Upper lobe of left lung (tissue), 5 donors: ENCODE measurements around a stretch of chr7.

DNA sequence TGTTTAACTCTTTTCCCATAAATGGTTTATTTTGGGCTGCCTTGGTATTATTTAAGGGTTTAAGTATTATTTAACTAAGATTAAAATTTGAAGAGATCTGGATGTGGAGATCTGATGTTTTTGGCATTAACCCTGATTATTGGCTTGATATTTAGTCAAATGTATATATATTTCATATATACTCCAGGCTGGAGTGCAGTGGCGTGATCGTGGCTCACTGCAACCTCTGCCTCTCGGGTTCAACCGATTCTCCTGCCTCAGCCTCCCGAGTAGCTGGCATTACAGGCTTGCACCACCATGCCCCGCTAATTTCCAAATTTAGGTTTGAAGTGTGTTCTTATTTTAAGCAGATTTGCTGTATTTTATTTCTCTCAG lies 24.4 kb downstream of the LUC7L2 start:
- PRO-cap, 2 experiments = no peak in any of the 2 experiments
- RAMPAGE, long total RNA, 4 experiments = no peak in any of the 4 experiments

DNA sequence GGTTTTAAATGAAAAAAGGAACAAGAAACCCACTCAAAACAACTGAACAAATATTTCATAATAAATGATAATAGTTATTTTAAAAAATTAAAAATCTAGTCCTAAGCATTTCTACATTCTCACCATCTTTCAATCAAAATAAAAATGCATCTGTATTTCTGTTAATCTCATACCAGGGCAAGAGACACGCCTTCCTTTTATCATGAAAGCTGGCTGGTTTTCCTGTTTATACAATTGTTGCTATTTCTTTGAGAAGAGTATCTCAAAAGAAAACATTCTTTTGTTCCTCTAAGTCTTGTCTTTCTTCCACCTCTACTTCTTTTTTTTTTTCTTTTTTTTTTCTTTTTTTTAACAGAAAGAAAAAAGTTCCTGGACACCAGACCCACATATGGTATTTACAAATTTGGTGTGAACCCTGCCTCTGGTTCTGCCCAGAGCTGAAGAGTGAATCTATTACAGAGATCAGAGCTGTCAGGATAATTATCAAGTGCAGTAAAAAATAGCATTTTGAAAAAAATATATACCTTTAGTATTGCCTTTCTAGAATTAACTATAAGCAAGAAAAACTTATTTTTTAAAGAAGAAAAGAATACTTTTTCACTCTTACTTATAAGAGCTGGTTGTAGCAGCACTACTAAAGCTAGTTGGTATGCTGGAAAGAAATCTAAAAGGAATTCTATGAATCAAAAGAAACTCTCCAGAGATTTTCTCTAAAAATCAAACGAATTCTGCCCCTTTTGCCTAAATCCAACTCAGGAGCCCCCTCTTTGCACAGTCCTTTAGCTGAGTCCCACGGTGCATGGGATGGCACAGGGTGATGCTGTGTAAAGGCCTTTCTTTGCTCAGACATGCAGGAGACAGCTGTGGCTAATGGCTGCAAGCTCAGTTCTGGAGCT lies 42.1 kb downstream of the CLEC2L start:
- PRO-cap, 2 experiments = no peak in any of the 2 experiments
- RAMPAGE, long total RNA, 4 experiments = start-site peak on the minus strand in 1 of 4 experiments, centred at position 455 of the sequence, 14 reads per replicate

- PRO-cap, 2 experiments = no peak in any of the 2 experiments
- RAMPAGE, long total RNA, 4 experiments = start-site peak on the minus strand in 2 of 4 experiments, at chr7:139596902-139597125 at its widest, 36 to 42 reads per replicate
Measured at GRCh38 chr7:139596725-139597189, 73.3 kb downstream of the CLEC2L start.

DNA sequence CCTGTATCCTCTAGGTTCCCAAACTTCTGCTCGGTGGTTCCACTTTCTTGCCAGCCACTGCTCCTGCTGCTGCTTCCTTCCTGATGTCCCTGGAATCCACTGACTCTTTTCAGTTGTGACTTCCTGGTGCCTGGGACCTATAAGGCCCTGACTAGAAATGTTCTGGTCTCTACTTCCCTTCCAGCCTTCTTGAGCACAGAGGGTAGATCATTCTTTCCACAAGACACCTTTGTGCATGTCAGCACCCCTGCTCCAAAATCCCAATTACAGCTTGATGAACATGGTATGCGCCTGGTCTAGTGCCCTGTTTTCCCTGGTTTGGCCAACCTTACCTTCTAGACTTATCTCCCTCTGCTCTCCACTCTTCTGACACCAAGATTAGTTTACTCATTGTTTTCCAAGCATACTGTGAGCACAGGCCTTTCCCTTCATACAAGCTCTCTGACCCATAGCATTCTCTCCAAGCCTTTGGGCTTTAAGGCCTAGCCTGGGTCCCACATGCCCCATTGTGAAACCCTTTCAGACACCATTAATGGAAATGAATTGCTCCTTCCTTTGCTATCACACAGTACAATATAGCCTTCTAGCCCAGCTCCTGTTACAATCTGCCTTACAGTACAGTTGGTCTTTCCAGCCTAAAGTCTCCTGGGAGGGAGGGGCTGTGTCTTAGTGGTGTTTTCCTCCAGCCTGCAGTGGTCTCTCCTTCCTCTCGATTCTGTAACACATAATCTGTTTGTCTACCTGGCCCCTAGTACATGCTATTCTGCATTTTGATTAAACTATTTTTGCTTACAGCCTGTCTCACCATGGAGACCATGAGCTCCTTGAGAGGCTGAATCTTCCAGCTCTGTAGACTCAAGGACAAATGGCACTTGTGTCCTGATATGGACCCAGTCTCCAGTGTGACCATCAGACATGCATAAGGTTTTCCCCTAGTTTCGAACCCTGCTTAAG lies 92.9 kb downstream of the CLEC2L start:
- PRO-cap, 2 experiments = no peak in any of the 2 experiments
- RAMPAGE, long total RNA, 4 experiments = start-site peak on the minus strand in 1 of 4 experiments, centred at position 502 of the sequence, 38 reads per replicate

- PRO-cap, 2 experiments = no peak in any of the 2 experiments
- RAMPAGE, long total RNA, 4 experiments = no peak in any of the 4 experiments
Measured at GRCh38 chr7:139631497-139631934, 108.0 kb downstream of the CLEC2L start.

- PRO-cap, 2 experiments = no peak in any of the 2 experiments
- RAMPAGE, long total RNA, 4 experiments = no peak in any of the 4 experiments
Measured at GRCh38 chr7:139641504-139642102, 118.1 kb downstream of the CLEC2L start.

DNA sequence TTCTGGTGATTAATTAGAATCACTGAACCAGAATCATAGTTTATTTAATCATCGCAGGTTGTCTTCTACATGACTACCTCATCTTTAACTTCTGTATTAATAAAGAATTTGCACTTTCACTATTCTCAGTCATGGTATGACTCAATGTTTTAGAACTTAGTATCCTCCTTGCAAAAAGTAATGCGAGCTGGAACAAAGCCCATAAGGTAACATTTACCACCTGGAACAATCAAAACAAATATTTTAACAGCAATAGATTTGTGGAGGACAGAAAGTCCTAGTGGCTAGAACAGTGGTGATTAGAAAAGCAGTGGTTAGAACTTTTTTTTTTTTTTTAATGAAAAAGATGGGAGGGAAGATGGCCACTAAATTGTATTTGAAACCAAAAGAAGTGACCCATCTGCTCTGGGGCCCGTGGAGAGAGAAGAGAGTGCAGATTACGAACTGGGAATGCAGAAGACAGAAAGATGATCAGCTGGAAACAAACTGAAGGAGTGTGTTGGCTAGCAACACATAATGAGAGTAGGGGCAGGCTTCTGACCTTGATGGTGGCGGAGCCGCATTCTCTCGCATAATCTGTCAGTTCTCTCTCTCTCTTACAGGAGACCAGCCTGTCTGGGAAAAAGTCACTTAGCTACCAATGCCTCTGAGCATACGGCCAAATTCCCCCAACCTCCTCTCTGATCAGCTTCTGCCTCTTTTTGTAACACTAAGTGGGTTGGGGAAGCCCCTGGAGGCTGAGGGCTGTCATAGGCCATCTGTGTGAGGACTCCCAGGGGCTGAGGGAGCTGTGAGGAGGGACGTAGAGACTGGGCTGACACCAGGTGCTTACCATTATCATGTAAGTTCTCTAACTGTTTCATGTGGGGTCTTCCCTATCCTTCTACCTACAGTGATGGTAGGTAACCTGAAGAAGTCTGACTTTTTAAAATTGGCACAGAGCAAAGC lies 104.7 kb downstream of the HIPK2 start:
- PRO-cap, 2 experiments = no peak in any of the 2 experiments
- RAMPAGE, long total RNA, 4 experiments = no peak in any of the 4 experiments

- PRO-cap, 2 experiments = no peak in any of the 2 experiments
- RAMPAGE, long total RNA, 4 experiments = start-site peak on the minus strand in 1 of 4 experiments, at chr7:139703623-139703941 at its widest, 5 reads per replicate
Measured at GRCh38 chr7:139702740-139704014, 74.6 kb downstream of the HIPK2 start.

DNA sequence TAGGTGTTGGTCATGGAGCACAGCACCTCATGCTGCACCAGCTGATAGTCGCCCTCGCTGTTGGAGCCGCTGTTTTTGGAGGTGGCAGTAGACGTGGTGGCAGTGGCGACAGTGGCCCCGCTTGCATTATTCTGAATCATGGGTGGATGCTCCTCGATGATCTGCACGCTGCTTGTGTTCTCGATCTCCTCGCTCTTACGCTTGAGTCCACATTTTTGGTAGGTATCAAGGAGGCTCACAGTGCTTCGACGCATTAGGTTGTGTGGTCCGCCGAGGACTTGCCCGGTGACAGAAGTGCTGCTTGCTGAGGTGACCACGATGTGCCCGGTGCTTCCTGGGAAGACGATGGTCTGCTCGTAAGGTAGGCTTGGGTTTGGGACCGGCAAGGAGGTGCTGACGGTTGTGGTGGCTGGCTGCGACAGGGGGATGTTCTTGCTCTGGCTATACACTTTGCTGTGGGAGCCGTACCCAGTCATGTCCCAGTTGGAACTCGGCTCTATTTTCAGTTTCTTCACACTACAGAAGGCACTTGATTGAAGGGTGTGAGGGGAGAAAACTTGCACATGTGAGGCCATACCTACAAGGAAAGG lies 61.3 kb downstream of the HIPK2 start:
- PRO-cap, 2 experiments = no peak in any of the 2 experiments
- RAMPAGE, long total RNA, 4 experiments = start-site peak on the minus strand in 2 of 4 experiments, centred at positions 275 to 516 of the sequence, 19 to 76 reads per replicate

DNA sequence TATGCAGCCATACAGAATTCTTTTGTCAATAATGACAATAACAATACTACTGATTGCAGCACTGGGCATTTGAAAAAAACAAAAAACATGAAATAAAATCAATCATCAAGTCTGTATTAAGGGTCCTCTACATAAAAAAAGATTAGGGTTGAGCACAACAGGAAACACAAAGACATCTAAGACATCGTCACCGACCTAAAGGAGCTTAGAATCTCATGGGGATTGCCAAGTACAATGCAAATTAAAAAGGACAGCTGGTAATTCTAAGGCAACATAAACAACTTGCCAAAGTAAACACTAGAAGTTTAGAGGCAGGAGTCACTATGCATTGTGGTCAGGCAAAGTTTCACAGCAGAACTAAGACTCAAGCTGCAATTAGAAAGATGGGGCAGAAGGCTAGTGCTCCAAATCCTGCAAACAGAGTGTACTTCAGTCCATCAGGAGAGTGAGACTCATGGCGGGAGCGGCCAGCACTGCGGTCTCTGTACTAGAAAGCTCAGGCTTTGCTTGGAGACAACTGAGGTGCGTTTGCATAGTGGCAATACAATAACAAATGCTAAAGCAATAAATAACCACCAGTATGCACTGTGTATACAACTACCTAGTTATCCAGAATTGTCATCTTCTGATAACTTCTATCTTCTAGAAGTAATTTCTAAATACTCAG lies 52.7 kb downstream of the HIPK2 start:
- PRO-cap, 2 experiments = no peak in any of the 2 experiments
- RAMPAGE, long total RNA, 4 experiments = no peak in any of the 4 experiments

GRCh38 chr7:139749285-139750274 lies 28.2 kb downstream of the HIPK2 start:
- PRO-cap, 2 experiments = no peak in any of the 2 experiments
- RAMPAGE, long total RNA, 4 experiments = start-site peak on the minus strand in 1 of 4 experiments, at chr7:139750035-139750337 at its widest, 24 reads per replicate

- PRO-cap, 2 experiments = no peak in any of the 2 experiments
- RAMPAGE, long total RNA, 4 experiments = start-site peak on the plus strand in 1 of 4 experiments, at chr7:139831080-139831508 at its widest, 11 to 15 reads per replicate
Measured at GRCh38 chr7:139830756-139831616, 1.9 kb downstream of the TBXAS1 start.

DNA sequence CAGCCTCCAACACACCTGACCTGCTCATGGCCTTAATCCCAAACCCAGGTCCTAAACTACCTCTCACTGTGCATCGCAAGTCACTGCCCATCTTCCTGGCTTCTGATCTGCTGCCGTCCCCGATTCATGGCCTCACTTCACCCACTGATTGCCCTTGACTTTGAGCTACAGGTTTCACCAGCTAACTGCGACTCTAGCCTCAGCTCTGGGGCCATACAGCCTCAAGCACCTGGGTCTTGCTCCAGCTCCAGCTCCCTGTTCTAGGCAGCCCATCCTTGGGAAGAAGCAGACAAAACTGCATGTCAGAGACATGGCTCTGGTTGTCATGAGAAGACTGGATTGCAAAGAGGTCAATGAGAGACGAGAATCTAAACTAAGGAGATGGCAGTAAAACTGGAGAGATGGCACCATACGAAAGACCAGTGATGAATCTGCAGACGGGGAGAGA lies 48.9 kb downstream of the PARP12 start:
- PRO-cap, 2 experiments = no peak in any of the 2 experiments
- RAMPAGE, long total RNA, 4 experiments = start-site peak on the plus strand in 1 of 4 experiments, centred at position 207 of the sequence, 26 reads per replicate

DNA sequence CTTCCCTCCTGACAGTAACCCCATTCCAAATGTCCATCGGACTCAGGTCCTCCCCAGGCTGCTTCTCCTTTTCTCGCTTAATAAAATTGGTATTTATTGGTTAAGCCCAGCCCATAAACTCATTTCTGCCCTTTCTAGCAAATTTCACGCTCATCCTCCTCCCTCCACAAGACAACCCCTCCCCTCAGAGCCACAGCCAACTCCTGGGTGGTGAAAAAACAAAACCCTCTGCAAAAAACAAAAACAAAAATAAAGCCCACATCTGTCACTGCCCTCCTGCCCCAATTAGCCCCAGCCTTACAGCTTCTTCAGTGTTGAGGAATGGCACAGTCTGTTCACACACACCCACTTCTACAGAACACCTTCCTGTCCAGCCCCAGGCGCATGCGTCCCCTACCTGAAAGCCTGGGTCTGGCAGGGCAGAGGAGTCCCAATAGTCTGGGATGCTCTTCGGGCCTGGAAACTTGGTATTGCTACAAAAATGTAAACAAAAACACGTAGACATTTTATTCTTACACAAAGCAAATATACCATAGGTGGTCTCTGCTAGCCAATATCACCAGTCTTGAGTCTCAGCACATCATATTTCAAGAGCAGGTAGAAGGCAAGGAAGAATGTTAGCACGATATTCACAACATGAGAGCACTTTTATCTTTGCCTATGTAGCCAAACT lies 34.4 kb downstream of the PARP12 start:
- PRO-cap, 2 experiments = no peak in any of the 2 experiments
- RAMPAGE, long total RNA, 4 experiments = no peak in any of the 4 experiments

DNA sequence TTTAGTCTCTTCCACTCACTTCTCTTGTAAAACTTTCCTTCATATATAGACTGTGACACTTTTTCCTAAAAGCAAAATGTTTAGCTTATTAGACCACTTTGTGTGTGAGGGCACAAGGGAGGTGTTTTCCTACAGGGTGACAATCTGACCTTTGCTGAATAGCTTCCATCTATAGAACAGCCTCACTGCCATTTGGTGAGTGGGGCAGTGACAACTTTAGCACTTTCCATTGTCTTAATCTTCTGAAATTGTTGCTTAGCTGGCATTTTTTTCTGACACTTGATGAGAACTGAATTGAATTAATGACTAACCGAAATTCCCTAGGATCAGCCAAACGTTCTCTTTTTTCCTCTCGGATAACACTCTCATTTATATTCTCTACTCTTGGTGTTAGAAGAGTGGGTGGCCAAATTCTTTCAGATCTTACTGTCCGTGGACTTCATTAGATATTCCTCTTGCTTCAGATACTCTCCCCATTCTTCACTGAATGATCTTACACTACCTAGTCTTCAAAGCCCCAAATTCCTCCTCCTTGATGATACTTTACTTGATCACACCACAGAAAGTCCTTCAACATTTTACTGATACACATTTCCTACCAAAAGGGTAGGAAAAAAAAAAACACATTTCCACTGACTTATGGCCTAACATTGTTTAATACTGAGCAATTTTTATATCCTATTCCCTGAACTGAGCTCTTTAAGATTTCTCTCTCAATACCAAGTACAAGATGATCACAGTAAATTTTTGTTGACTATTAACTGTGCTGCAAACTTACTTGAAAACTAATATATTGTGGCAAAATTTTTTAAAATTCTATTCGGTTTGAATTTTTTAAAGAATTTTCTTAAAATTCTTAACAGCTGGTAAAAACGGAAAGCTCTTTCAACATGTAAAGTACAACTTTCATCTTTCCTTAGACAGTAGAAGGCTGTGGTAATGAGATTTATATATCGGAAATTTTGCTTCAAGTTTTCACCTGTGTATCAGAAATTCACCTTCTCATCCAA lies 29.9 kb downstream of the KDM7A start:
- PRO-cap, 2 experiments = no peak in any of the 2 experiments
- RAMPAGE, long total RNA, 4 experiments = start-site peak on the minus strand in 1 of 4 experiments, centred at position 602 of the sequence, 8 reads per replicate

- PRO-cap, 2 experiments = no peak in any of the 2 experiments
- RAMPAGE, long total RNA, 4 experiments = no peak in any of the 4 experiments
Measured at GRCh38 chr7:140213664-140214709, 37.2 kb upstream of the KDM7A start.

DNA sequence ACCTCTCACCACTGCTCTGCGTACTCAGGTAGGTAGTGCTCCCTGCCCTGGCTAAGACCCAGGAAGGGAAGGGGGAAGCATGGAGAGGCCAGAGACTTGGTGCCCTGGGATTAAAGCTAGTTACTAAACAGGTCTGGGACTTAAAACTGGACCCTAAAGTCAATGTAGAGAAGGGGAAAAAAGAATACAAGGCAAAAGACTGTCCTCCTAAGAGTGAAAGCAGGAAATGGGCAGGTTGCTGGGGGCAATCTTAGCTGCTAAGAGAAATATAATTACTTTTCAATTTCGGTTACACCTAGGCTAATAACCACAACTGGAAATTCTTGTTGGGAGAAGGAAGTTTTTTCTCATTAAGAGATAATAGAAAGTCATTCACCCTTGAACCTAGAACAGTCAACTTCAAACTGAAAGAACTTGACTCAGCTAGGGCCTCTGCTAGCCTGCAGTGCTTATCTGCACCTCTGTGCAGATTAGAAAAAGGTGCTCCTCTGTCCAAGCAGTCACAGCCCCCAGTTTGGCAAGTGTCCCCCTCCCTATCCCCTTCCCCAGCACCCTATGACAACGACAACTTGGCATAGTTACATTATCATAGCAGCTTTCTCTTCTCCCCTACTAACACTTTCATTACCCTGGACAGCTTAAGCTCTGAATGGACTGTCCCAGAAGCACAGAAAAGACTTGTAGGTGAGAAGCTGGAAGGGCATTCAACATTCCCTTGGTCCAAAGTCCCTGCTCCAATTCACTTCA lies 65.7 kb upstream of the KDM7A start:
- PRO-cap, 2 experiments = no peak in any of the 2 experiments
- RAMPAGE, long total RNA, 4 experiments = no peak in any of the 4 experiments

GRCh38 chr7:140333264-140333644 lies 65.1 kb downstream of the SLC37A3 start:
- PRO-cap, 2 experiments = no peak in any of the 2 experiments
- RAMPAGE, long total RNA, 4 experiments = no peak in any of the 4 experiments

GRCh38 chr7:140488246-140488506 lies 8.9 kb upstream of the MKRN1 start:
- PRO-cap, 2 experiments = no peak in any of the 2 experiments
- RAMPAGE, long total RNA, 4 experiments = no peak in any of the 4 experiments

- PRO-cap, 2 experiments = no peak in any of the 2 experiments
- RAMPAGE, long total RNA, 4 experiments = no peak in any of the 4 experiments
Measured at GRCh38 chr7:140623932-140624397, 16.6 kb downstream of the DENND2A start.